SK-N-MC (cell line): Measurements from ENCODE around the genes CYTL1 and ENSG00000170846.

DNA sequence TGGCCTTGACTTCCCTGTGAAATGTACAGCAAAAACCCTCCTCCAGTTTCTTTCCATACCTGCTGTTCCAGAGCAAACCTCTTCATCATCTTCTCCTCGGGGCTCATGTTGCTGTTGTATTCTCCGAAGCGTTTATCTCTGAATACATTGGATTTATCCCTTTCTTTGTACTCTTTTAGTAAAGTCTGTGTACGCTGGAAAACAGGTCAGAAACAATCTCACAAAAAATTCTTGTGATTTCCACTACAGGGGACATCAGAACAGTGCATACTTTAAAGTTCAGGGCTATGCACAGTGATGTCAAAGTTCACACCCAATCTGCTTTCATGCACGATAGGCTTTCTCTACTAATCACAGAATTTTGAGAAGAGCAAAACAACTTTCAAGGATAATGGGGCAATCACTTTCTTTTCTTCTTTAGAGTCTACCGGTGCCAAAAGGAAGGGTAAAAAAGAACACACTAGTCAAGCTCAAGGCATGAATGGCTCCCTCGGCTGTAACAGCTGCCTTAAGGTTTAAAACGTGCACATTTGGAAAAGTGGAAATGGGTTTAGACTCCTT, 5.6 kb downstream of the NOP14 start:
- RRBS: no CpG with 5 or more reads among the region's 8 CpGs

DNA sequence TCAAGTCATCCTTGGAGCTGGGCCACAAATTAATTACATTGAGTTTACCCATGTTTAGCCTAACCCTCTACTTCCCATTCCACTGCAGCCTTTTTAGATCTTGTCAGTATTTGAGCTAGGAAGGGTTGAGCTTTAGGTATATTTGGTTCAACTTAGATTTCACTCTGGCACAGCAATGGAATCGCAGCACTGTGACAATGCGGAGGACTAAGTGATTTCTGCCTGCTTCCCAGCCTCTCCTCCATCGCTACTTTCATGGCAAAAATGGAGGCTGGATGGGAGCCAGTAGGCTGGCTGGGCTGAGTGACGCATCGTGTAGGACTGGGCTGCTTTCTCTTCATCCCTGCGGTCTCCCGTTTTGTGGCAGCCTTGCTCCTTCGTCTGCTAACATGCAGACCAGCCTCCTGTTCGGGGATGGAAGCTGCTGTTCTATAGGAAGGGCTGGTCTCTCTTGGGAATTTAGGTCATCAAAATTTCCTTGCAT, 15.9 kb upstream of the RGS12 start:
- RRBS: no CpG with 5 or more reads among the region's 9 CpGs

- RRBS: no CpG with 5 or more reads among the region's 12 CpGs
Observed at GRCh38 chr4:3310187-3310602, 17.4 kb downstream of the RGS12 start.

DNA sequence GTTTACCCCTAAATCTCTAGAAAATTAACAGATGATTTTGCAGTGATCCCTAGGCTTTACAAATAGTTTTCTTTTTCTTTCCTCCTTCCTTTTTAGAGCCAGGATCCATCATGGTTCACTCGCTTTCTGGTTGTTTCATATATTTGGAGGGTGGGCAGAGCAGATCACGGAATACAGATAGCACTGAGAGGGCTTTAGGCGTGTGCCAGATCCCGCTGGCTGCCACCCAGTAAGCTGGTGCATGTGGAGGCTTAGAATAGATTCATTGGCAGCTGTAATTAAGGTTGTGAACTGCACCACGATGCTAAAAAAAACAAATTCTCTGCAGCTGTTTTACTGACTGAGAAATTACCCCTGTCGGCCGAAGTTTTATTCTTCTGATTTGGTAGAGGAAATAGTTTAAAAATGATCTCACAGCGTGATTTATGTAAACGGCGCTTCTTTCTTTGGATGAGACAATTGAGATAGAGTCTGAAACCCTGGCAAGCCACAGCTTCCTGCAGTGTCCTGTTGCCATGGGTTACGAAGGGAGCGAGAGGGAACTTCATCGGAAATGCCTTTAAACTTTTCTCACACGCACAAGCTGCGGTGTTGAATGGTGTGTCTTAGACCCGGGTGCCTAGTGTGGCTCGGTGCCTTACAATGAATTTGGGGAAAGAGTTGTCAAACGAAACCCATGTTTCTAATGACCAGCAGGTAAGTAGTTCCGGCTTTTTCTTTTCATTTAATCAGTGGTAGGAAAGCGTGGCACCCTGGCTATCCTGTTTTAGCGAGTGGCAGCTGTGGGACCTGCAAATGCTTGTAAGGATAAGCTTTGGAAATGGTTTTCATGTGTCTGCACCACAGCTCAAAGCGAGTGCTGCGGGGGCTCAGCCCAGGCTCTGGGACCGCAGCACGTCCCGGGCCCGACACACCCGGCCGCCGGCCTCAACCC, 71.9 kb upstream of the HGFAC start:
- RRBS: 2% methylated on average over 3 of the region's 30 CpGs

DNA sequence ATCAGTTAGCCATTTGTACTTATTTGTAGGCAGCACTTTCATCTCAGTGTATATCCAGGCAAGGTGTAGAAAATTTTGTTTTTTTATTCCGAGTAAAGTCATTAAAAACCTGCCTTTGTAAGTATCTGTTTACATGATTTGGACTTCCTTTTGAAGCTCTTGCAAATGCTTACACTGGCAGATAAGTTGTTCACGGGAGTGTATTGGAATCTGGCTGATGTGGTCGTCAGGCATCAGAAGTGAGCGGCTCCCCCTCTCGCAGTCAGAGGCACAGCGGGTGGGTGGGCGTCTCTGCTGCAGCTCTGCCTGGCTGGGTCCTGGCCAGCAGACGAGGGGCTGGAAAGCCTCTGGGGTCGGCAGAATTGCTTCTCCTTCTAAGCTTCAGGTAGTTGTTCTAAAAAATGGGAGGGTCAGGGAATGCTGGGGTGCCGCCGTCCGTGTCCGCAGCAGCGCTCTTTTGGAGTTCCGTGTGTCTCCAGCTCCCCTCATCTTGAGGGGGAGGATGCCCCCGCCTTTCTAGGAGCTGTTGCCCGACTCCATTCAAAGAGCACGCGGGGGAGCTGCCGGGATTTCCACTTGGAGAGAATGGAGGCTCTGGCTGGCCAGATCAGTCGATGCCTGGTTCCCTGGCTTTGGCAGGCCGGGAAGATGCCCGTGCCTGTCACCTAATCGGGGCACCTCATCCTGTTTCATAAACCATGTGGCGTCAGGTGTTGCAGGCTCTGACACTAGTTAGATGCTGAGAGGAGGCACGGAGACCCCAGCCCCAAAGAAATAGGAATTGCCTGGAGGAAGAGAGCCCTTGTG, 70.2 kb upstream of the HGFAC start:
- RRBS: 65% methylated on average over 3 of the region's 26 CpGs

GRCh38 chr4:3388598-3389241, 53.0 kb upstream of the HGFAC start:
- RRBS: no CpG with 5 or more reads among the region's 17 CpGs

- RRBS: no CpG with 5 or more reads among the region's 11 CpGs
Observed at GRCh38 chr4:3496509-3497002, 33.5 kb downstream of the DOK7 start.

DNA sequence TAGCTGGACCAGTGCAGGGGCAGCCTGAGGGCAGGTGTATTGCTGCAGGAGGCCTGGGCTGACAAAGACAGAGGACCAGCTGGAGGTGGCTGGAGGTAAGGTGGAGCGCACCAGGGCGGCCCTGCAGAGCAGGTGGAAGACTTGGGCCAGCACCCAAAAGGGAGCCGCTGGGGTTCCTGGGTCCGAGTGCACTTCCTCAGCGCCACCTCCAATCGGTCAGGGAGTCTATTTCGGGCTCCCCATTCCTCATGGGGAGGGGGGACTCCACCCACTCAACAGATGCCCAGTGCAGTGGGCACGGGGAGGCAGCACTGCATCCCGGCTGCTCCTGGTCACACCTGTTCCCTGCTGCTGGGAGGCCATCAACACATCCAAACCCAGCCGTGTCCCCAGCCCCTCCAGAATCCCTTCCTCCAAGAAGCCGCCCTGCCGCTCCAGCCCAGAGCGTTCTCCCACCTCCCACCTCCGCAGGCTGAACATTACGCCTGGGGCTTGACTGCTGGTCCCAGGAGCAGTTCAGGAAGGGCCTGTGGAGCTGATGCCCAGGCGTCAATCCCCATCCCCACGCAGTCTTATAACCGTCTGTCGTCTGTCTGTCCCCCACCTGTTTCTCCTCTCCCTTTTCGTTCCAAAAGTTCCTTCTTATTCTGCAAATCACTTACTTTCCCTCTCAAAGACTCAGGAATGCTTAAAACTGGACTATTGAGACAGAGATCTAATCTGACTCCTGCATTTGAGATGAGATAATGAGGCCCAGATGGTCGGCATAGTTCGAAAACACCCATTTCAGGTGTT, 1.3 kb downstream of the LRPAP1 start:
- RRBS: no CpG with 5 or more reads among the region's 22 CpGs

DNA sequence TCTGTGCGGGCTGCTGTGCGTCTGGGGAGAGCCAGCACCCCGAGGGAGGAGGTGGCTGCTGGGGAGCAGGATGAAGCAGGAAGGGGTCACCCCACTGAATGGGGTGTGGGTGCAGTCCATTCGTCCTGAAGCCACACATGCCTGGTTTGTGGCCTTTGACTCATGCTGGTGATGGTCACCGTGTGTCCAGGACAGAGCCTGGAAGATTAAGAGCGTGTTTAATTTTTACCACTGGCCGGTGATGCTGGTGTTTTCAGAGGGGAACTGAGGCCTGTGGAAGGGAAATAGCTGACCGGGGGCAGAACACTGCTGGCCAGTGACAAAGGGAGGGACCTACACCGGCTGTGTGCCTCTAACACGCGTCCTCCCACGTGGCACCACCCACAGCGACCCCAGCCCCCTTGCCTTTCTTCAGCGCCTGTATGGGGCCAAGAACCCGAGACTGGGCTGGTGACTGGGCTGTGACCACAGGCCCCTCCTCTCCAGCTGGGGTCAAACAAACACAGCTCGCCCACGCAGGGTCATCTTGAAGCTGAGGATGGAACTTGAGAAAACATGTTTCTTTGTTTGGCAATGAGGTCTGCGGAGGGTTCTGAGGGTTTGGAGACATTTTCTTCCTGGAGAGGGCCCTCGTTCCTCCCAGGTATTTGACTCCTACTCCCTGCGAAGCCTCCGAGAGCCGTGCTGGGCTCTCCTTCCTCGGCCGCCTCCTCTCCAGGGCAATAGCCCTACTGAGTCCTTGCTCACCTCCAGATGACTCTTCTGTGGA, 99.6 kb upstream of the LRPAP1 start:
- RRBS: 3% methylated on average over 3 of the region's 24 CpGs

DNA sequence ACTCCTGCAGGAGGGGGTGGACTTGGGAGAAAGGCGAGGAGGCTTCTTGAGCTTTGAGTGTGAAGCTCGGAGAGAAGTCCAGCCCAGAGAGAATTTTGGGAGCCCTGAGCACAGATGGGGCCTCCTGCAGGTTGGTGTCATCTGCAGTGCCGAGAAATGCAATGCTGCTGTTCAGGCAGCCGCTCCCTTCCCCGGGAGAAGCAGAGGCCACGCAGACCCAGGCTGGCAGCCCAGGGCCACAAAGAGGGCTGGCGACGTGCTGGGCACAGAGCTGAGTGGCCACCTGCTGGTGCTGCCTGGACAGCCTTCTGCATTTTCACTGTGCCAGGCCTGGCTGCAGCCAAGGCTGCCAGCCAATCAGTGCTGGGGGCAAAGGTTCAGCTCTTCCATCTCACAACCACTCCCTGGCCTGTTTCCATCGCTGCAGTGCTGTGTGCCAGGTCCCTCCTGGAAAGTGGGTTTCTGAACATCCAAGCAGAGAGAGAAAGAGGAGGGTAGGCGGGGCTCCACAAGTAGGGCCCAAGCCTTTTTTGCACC, 20.0 kb downstream of the ADRA2C start:
- RRBS: no CpG with 5 or more reads among the region's 10 CpGs

DNA sequence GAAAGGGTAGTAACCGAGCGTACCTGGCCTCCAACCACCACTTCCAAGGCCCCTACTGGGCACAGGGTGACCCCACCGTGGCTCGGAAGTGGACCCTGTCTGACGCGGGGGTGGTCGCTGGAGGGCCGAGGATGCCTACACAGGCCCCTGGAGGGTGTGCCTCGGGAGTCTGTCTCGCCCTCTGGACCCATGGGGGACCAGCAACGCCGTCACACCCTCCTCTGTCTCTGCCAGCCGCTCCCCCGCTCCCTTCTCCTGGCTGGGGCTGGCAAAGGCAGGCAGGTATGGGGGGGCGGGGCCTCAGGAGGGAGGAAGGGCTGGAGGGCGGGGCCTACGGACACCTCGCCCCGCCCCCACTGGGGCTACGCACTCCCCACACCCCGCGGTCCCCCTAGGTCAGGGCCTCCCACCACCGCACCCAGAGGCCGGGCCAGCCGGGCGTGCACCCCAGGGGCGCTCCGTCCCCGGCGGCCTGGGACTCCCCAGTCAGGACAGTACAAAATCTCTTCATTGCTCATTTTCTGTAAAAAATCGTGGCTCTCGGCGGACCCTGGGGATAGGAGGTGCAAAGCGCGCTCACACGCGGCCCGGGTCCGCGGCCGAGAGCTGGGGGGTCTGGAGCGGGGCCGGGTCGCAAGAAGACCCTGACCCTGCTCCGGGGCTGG, 84.1 kb downstream of the OTOP1 start:
- RRBS: 4% methylated on average over 6 of the region's 45 CpGs

DNA sequence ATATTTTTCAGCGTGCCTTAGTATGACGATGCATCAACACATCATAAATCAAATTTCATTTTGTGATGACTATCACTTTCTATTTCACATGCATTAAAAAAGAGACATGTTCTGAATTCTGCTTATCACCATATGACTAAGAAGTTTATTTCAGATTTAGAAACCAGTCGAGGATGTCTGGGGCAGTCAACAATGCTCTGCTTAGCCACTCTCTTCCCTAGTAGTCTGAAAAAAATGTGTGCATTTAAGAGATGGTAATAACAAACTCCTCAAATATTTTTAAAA, 49.3 kb downstream of the STX18 start:
- RRBS: no CpG with 5 or more reads among the region's 3 CpGs

DNA sequence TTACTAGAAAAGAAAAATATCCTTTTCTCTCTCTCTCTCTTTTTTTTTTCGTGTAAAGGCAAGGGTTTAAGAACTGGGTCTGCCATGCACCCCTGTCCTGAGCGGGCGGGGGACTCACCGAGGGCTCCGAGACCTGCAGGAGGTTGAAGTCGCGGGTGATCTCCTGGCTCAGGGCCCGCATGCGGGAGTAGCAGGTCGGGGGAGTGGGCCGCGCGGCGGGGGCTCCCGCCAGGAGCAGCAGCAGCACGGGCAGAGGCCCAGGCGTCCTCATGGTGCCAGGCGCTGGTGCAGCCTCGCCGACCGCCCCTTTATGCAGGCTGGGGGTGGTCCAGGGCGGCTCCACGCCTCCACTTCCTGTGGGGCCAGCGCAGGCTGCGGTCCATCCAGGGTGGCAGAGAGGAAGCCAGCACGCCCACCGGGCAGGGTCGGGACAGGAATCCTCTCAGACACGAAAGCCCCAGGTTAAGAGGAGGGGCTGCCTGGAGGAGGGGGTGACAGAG, at the start of gene CYTL1:
TSS of gene CYTL1 (minus strand) at position 284 of the 500 bp plus-strand sequence.
- RRBS: no CpG with 5 or more reads among the region's 29 CpGs

DNA sequence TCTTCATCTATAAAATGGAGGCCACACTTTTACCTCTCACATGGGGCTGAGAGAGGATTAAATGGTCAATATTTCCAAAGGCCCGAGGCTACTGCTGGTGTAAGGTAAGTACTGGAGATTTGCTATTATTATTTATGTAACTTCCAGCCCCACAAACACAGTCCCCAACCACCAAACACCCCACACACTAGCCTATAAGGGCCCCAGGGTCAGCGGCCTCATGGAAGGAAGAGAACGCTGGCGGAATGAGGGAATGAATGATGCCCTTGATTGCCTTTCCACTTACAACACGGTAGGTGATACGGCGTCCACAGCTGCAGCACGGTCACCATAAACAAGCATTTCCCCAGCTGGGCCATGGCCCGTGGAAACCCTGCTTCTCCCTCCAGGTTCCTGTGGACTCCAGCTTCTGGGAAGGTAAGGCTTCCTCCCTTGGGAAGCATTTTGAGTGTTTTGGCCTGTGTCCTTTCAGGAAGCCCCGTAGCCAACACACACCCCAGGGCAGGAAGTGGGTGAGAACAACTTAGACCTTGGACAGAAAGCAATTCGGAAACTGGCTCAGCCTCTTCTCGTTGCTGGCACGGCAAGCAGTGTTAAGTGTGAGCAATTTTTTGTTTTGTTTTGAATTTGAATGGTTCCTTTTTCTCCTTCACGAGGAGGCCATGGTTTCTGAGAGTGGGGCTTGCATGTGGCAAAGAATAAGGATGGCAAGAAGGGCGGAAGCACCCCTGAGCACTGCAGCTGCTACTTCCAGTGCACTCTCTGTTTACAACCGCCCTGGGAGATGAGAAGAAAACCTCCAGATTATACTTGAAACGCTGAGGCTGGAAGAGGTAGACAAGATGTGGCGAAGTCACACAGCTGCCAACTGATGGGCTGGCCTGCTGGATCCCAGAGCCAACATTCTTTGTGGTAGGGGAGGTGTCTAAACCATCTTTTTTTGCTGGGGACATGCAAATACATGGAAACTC, 14.0 kb upstream of the CYTL1 start:
- RRBS: no CpG with 5 or more reads among the region's 18 CpGs

- RRBS: no CpG with 5 or more reads among the region's 4 CpGs
Observed at GRCh38 chr4:5418741-5419242, 289.6 kb downstream of the EVC2 start.

- RRBS: no CpG with 5 or more reads among the region's 21 CpGs
Observed at GRCh38 chr4:5730600-5731535, 19.9 kb downstream of the EVC start.

DNA sequence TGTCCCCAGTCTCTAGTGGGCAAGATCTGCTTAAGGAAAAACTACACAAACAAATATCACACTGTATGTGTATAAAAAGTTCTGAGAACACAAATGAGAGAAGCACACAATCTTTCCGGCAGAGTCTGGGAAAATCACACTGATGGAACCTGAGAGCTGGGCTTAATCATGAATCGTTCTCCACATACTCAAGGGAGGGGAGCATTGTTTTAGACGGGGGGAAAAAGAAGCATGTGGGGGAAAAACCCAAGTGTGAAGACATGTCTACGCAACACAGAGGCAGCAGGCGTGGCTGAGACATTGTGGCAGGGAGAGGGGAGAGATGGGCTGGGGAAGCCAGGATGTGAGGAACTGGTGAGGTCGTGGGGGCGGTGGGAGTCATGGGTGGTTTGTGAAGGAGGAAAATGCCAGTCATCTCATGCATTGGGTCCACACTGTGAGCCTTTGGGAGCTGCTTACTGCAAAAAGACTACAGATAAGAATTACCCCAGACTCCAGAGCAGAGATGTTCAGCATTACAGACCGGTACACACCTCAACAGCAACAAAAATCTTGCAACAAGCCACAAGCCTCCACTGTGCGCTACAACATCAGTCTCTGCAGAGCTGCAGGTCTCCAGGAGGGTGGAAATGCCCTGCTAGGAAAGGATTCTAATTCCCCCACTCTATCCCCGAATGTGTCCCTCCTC, 2.1 kb downstream of the JAKMIP1 start:
- RRBS: no CpG with 5 or more reads among the region's 10 CpGs

- RRBS: 5% methylated on average over 7 of the region's 19 CpGs
Observed at GRCh38 chr4:6200873-6201351, 563 bp upstream of the JAKMIP1 start.

DNA sequence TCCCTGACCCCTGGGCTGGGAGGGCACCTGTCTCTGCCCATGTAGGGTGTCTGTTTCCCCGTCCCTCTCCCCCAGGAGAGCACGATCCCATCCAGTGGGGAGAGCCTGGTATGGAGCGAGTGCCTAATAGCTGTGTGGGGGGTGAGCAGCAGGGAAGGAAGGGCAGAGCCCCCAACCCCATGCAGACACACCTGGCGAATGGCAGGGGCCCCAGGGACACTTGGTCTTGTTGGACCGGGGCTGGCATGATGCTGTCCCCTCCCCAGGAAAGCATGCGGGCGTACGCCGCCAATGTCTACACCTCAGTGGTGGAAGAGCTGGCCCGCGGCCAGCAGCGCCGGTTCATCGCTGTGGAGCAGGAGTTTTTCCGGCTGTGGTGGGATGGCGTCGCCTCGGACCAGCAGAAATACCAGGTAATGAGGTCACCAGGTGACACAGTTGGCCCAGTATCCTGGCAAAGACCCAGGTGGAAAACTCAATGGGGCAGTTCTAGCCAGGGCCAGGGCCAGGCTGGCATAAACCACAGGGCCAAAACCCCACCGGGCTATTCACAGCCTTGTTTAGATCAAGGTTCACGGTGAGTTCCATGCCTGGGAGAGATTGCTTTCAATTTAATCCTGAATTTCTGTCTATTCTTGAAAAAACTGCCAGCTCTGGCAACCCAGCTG, 1.5 kb downstream of the MAN2B2 start:
- RRBS: no CpG with 5 or more reads among the region's 20 CpGs

- RRBS: 22% methylated on average over 9 of the region's 73 CpGs
Observed at GRCh38 chr4:6673035-6674221, at the start of gene ENSG00000170846. Gene ENSG00000170846 (plus strand): TSS chr4:6674075.